Umbilical cord (tissue), 2 donors: ENCODE measurements around the genes AOC2, AOC3, RND2 and MEOX1.

DNA sequence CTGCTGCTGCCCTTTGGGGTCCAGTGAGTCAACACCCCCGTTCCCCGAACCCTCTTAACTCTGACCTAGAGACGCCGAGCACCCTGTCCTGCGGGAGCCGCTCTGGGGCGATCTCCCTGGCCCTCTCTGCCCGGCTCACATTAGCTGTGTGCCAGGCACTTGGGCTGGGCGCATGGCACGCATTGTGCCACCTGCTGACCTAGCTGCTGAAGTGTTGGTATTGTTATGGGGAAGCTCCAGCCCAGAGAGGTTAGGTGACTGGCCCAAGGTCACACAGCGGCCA lies 1.1 kb downstream of the HSD17B1 start:
- RAMPAGE, long total RNA = no peak

- RAMPAGE, long total RNA = no peak
Measured at GRCh38 chr17:42675876-42676253, 929 bp downstream of the PLEKHH3 start.

- RAMPAGE, long total RNA = no peak
Measured at GRCh38 chr17:42759782-42760405, 1.1 kb upstream of the RAMP2 start.

DNA sequence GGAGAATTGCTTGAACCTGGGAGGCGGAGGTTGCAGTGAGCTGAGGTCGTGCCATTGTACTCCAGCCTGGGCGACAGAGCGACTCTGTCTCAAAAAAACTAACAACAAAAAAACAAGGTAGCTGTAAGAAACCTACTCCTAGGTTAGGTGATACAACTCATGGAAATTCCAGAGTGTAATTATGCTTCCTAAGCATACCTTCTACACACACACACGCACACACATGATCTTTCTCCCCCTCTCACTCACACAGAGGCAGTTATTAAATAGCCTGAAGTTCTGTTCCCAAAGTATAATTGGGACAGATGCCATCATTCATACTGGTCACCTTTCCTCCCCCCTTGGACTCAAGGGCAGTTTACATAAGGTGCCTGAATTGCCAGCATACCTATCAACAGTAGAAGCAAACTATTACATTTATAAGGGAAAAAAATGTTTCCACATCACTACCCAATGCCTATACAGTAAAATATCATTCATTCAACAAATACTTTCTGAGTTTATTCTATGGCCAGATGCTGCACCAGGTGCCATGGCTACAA lies 6.1 kb downstream of the CNTD1 start:
- RAMPAGE, long total RNA = no peak

- RAMPAGE, long total RNA = no peak
Measured at GRCh38 chr17:42844363-42844897, at the start of gene AOC2. TSS of gene AOC2 (plus strand) at chr17:42844580.

DNA sequence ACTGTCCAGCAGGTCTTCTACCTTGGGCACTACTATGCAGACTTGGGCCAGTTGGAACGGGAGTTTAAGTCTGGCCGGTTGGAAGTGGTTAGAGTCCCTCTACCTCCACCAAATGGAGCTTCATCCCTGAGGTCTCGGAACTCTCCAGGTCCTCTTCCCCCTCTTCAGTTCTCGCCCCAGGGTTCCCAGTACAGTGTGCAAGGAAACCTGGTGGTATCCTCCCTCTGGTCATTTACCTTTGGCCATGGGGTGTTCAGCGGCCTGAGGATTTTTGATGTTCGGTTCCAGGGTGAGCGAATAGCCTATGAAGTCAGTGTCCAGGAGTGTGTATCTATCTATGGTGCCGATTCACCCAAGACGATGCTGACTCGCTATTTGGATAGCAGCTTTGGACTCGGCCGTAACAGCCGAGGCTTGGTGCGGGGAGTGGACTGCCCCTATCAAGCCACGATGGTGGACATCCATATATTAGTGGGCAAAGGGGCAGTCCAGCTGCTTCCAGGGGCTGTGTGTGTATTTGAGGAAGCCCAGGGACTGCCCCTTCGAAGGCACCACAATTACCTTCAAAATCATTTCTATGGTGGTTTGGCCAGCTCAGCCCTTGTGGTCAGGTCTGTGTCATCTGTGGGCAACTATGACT lies 1.1 kb downstream of the AOC2 start:
- RAMPAGE, long total RNA = no peak

DNA sequence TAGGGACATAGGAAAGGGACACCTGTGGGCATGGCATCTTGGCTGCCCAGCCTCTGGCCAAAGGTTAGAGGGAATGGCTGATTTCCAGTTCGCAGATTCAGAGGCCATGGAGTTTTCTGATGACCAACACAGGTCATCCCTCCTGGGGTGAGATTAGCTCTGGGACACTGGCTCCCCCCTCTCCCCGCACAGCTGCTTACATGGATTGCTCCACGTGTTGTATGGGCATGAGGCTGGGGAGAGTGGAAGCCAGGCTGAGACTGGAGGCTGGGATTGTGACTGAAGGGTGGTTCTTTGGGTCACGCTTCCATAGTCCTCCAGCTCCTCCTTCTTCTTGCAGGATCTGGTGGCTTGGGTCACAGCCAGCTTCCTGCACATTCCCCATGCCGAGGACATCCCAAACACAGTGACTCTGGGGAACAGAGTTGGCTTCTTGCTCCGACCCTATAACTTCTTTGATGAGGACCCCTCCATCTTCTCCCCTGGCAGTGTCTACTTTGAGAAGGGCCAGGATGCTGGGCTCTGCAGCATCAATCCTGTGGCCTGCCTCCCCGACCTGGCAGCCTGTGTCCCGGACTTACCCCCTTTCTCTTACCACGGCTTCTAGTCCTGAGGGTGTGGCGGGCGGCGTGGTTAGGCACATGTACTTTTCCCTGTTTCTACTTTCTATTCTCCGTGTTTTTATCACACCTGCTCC lies 1.1 kb upstream of the AOC3 start:
- RAMPAGE, long total RNA = no peak

GRCh38 chr17:42850738-42851773 lies at the start of gene AOC3:
TSS of gene AOC3 (plus strand) at chr17:42851199.
- RAMPAGE, long total RNA = start-site peak on the plus strand at chr17:42851162-42851240, 174 and 220 reads in 2 replicates

GRCh38 chr17:42879587-42880037 lies 21.0 kb upstream of the G6PC1 start:
- RAMPAGE, long total RNA = no peak

- RAMPAGE, long total RNA = no peak
Measured at GRCh38 chr17:42999081-42999478, 861 bp downstream of the RPL27 start.

DNA sequence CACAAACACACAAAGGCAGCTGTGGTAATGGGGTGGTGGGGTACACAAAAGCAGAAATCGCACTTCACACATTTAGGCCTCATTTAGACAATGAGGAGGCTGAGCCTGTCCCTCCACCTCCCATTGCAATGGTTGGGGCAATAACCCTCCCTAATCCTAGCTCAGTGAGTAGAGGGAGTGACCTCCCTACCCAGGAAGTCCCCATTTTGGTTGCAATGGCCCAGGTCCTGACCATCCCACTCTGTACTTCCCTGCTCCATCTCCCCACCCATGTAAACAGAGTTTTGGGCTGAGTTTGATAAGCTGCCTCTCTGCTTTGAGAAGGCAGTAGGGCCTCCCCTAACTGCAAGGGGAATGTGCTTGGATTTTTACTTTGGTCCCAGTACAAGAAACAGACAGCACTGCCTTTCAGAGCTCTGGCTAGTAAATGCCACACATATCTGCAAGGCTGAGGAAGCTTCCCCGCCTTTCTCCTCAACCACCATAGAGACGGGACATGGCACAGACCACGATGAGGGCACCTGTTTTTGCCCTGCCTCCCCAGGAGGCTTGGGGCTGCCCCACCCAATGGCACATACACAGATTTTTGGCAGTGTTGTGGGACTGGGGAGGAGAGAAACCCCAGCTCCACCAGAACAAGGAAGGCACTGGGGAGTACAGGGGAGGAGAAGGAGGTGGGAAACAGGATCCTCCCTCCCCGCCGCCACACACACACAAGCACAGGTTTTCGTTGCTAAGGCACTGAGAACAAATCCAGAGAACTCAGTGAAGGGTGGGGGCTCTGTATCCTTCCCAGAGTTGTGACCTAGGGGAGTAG lies 7.3 kb downstream of the VAT1 start:
- RAMPAGE, long total RNA = no peak

DNA sequence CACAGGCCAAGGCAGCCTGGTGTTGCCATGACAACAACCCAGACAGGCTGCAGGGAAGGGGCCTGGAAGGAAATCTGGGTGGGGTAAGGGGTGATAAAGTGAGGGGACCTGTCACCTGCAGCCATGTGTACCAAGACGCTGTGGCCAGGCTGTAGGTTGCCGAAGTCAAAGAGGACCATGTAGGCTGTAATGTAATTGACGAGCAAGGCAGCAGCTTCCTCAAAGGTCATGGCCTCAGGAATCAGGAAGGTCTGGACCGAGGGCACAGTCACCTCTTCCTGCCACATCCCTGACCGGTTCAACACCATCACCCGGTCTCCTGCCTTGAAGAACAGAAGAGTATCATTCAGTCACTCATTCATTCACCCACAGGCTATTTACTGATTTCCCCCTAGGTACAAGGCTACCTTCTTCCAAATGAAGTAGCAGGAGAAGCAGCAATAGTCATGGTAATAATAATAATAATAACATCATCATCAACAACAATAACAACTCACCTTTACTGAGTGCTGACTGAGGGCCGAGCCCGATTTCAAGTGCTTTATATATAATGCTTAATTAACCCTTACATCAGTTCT lies 3.6 kb downstream of the VAT1 start:
- RAMPAGE, long total RNA = no peak

- RAMPAGE, long total RNA = no peak
Measured at GRCh38 chr17:43024975-43025673, at the start of gene RND2. TSS of gene RND2 (plus strand) at chr17:43025231.

- RAMPAGE, long total RNA = no peak
Measured at GRCh38 chr17:43239417-43239795, 11.0 kb upstream of the CCDC200 start.

DNA sequence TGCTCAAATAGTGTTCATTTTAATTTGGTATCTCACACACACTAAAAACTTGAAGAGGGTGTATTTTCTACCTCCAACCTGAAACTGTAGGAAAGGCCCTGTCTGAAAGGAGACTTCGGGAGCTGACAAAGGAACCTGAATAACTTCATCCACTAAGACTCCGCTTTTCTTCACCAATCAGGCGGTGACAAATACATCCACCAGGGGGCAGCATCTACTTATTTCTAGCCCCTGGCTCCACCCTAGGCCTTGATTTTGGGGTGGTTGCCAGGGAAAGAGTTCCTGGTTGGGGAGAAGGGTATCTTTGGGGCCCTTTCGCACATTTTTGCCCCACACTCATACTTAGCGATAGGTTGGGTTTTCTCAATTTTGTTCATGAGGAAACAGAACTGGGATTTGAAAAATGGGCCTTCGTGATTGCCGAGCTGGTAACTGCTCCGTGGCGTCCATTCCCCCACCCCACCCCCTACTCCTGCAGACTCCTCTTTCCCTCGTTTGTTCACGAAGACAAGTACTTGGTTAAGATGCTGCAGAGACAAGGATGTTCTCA lies 4.8 kb upstream of the ARL4D start:
- RAMPAGE, long total RNA = no peak

- RAMPAGE, long total RNA = no peak
Measured at GRCh38 chr17:43449611-43450267, 34.0 kb upstream of the DHX8 start.

GRCh38 chr17:43475696-43476116 lies 8.1 kb upstream of the DHX8 start:
- RAMPAGE, long total RNA = no peak

DNA sequence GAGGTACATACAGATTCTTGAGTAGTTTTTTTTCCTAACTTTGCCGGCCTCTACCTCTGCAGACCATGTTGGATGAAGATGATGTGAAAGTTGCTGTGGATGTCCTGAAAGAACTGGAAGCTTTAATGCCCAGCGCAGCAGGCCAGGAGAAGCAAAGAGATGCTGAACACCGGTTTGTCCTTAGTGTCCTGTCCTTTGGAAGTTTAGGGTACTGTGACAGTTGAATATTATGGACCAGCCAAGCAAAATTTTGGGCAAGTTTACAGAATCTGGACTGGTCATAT lies 8.3 kb downstream of the DHX8 start:
- RAMPAGE, long total RNA = no peak

GRCh38 chr17:43524964-43525459 lies 21.1 kb downstream of the ETV4 start:
- RAMPAGE, long total RNA = no peak

GRCh38 chr17:43661657-43662426 lies at the start of gene MEOX1:
TSS of gene MEOX1 (minus strand) at chr17:43661922.
- RAMPAGE, long total RNA = no peak